Choroid plexus epithelial cell (primary cell): ENCODE measurements around a stretch of chrX.

DNA sequence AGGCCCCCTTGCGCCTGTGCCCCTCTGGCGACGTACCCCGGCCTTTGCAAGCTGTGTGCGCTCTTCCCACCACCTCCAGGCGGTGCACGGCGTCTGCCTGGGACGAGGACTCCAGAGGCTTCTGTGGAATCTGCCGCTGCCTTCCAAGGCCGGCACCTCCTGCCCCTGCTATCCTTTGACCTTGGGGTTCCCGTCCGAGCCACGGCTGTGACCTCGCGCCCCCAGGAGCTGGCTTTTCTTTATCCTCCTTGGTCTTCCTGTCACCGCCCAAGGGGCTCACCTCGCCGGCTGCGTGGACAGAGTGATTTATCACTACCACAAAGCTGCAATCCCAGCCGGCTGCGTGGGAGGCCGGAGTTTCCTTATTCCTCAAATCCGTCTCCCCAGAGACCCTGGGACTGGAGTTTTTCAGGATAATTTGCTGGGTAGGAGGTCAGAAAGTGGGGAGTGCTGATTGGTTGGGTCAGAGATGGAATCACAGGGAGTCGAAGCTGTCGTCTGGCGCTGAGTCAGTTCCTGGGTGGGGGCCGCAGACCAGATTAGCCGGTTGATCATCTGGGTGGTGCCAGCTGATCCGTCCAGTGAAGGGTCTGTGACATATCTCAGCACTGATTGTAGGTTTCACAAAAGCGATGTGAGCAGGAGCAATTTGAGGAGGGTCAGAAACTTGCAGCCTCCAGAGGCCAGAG lies 19.8 kb upstream of the PLCXD1 start:
- RRBS: 32% methylated on average over 6 of the region's 31 CpGs

- RRBS: 15% methylated on average over 12 of the region's 28 CpGs
Observed at GRCh38 chrX:274910-275721, 6.1 kb upstream of the PLCXD1 start.

DNA sequence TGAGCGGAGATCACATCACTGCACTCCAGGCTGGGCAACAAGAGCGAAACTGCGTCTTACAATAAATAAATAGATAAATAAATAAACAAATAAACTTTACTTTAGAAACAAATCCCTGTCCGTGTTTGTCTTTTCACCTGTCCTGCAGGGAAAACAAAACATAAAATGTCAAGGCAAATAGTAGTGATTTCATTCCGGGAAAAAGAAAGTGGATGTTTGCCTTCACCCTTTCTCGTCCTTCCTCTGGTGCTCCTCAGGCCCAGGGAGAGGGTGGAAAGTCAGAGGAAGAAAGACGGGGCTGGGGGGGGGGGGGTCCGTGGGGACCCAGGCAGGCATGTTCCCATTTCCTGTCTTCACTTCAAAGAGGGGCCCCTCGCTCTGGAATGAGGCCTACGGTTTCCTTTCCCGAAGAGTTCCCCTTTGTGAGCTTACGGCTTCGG lies 39.9 kb downstream of the SHOX start:
- RRBS: no CpG with 5 or more reads among the region's 13 CpGs

- RRBS: no CpG with 5 or more reads among the region's 2 CpGs
Observed at GRCh38 chrX:991289-991589, 221.2 kb downstream of the CRLF2 start.

DNA sequence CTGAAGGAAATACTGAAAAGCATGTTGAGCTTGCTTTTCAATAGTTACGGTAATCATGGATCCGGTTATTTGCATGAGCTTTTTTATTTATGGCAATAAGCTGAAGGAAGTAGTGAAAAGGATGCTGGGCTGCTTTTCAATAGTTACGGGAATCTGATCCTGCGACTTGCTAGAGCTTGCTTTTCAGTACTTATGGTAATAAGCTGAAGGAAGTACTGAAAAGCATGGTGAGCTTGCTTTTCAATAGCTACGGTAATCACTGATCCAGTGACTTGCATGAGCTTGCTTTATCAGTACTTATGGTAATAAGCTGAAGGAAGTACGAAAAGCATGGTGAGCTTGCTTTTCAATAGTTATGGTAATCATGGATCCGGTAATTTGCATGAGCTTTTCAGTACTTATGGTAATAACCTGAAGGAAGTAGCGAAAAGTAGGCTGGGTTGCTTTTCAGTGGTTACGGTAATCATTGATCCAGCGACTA lies 6.9 kb downstream of the CRLF2 start:
- RRBS: no CpG with 5 or more reads among the region's 10 CpGs

DNA sequence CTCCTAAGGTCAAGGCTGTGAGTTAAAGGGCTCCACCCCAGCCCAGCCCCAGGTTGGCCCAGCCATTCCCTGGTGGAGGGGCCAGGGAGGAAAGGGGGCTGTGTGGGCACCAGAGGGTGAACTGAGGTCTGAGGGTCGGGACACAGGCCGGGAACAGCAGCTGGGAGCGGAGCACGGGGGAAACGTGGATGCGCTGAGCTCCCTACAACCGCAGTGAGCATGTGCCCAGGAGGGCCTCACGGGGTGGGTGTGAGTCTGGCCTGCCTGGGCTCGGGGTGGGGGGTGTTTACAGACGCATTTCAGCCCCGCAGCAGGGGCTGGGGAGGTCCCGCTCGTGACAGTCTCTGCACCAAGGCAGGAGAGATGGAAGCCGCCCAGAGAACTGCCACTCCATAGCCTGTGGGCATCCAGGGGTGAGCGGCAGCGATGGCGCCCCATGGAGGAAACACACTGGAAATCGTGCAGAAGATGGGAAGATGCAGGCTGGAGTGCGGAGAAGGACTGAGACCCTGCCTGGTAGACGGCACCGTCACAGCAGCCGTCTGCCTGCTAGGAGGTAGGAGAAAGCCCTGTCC lies 9.8 kb upstream of the SLC25A6 start:
- RRBS: no CpG with 5 or more reads among the region's 22 CpGs

GRCh38 chrX:1453837-1454104 lies 1.1 kb upstream of the ASMTL start:
- RRBS: no CpG with 5 or more reads among the region's 17 CpGs

DNA sequence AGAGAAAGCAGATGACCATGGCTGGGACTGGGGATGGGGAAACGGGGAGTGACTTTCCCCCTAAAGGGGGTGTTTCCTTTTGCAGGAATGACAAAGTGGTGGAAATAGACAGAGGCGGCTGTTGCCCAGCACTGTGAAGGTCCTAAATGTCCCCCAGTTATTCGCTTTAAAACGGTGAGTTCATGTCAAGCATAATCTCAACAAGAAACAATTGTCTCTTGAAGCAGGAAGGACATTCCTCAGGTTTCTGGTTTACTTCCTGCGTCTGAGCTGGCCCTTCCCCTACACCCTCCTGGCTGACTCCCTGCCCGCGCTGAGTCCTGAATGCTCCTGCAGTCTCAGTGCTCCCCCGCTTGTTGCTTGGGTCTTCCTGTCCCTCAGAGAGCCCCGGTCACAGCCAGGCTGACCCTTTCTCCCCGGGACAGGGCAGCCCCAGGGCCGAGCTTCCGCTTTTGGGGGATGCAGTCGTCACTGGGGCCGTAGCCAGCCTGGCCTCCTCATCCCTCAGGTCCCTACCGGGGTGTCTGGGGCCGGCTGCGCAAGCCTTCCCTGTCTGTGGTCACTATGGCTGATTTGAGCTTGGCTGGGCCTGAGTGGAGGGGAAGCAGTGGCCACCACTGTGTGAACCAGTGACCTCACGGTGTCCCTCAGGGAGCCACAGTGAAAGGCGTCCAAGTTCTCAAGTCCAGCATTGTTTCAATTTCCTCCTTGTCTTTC lies 34.0 kb upstream of the ASMTL start:
- RRBS: 36% methylated on average over 4 of the region's 19 CpGs

DNA sequence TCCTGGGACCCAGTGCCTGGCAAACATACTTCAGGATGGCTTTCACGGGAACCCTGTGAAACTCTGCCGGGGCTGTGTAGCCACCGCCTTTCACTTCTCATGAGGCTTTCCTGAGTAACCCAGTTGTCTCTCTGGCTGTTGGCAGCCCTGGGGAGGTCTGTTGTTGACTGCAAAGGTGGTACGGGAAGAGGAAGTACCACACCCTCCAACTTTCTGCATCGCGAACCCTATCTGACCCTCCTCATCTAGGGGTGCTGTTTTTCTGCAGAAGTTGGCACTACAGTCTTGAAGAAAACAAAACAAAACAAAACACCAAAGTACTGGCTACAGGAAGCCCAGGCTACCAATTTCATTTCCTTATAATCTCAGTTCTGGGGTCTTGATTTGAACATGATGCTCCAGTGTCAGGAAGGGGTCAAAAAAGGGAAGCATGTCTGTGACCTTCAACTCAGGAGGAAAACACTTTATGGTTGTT lies 18.0 kb upstream of the P2RY8 start:
- RRBS: no CpG with 5 or more reads among the region's 6 CpGs

GRCh38 chrX:1835109-1835603 lies 220.3 kb downstream of the ASMT start:
- RRBS: no CpG with 5 or more reads among the region's 6 CpGs

DNA sequence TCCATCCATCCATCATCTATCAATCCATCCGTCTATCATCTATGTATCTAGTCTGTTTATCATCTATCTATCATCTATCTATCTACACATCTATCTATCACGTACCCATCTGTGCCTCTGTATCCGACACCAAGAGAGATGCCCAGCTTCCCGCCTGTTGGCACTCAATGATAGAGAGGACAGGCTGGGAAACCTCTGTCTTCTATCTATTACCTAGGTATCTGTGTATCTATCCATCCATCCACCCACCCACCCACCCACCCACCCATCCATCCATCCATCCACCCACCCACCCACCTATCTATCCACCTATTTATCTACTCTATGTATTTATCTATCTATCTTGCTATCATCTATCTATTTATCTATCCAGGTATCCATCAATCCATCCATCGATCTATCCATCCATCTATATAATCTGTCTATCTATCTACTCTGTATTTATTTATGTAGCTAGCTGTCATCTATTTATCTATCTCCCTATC lies 307.3 kb downstream of the DHRSX start:
- RRBS: no CpG with 5 or more reads among the region's 5 CpGs

GRCh38 chrX:2489340-2489725 lies 11.4 kb downstream of the DHRSX start:
- RRBS: no CpG with 5 or more reads among the region's 16 CpGs

GRCh38 chrX:2593772-2594167 lies 93.0 kb upstream of the DHRSX start:
- RRBS: no CpG with 5 or more reads among the region's 5 CpGs

- RRBS: no CpG with 5 or more reads among the region's 6 CpGs
Observed at GRCh38 chrX:2615637-2616122, 75.4 kb upstream of the CD99 start.

- RRBS: no CpG with 5 or more reads among the region's 38 CpGs
Observed at GRCh38 chrX:2689960-2690825, 902 bp upstream of the CD99 start.

DNA sequence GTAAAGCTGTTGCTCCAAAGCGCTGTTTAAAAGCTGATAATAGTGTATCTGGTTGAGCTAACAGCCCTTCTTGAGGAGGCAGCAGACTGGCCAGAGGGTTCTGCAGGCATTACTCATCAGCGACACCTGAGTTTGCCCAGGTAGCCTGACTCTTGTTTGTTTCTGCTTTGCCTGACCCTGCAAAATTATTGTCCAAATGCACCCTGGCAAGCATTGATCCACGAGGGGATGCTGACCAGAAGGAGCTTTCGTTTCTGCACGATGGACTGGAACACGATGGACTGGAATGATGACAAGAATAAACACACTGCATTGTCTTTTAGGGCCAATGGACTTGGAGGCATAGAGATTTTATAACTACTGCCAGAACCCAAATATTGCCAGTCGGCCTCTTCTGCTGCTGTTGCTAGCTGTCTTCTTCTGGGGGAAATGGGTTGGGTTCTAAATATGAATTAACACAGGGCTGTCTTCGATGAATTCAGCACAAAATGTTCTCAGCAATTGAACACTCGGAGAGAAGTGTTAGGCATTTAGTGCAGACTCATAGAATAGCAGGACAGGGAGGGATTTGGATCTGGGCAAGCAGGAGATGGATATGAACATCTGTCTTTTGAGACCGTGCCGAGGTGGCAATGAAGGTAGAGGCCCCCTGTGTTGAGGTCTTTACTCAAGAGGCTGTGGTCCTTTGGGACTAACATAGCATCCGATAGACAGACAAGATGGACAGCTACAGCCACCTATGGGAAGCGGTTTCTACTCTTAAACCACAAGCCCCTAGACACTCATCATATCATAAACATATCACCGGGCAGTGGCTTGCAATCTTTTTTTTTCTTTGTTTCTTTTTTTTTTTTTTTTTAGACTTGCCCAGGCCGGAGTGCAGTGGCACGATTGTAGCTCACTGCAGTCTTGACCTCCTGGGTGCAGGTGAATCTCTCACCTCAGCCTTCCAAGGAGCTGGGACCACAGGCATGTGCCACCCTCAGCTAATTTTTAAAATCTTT lies 6.6 kb downstream of the CD99 start:
- RRBS: no CpG with 5 or more reads among the region's 16 CpGs

DNA sequence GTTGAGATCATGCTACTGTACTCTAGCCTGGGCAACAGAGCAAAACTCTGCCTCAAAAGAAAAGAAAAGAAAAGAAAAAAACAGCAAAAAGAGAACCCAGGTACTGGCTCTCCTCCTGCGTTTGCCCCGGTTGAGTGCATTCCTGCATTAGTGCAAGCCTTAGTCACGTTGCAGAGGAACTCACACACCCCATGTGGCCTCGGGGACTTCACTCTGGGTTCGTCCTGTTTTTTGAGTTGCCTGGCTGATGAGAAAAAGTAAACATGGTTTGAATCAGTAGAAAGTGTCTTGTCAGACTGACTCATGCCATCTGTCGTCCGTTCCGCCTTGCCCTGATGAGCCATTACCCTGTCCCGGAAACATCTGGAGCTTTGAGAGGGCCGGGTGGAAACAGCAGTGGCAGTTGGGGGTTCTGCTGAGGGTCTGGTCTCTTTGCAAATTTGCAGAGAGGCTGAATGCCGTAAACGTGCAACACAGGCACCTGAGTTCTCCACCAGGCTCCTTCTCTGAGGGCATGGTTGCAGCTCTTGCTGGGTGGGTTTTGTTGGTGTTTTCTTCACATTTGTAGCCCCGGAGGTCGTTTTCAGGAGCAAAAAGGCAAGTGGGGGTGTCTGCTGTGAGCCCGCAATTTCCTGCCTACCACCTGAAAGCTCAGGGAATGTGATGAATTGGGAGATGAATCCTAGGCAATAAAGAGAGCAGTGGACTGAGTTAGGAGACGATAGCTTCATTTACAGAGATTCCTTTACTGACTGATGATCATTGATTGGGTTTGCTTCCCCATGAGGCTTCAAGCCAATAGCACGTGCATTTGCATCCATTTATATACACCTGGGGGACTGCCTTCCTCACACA lies 16.4 kb downstream of the CD99 start:
- RRBS: no CpG with 5 or more reads among the region's 17 CpGs

GRCh38 chrX:2767382-2767978 lies 15.6 kb downstream of the XG start:
- RRBS: no CpG with 5 or more reads among the region's 19 CpGs

GRCh38 chrX:2898642-2899363 lies 30.3 kb downstream of the ARSD start:
- RRBS: no CpG with 5 or more reads among the region's 18 CpGs

DNA sequence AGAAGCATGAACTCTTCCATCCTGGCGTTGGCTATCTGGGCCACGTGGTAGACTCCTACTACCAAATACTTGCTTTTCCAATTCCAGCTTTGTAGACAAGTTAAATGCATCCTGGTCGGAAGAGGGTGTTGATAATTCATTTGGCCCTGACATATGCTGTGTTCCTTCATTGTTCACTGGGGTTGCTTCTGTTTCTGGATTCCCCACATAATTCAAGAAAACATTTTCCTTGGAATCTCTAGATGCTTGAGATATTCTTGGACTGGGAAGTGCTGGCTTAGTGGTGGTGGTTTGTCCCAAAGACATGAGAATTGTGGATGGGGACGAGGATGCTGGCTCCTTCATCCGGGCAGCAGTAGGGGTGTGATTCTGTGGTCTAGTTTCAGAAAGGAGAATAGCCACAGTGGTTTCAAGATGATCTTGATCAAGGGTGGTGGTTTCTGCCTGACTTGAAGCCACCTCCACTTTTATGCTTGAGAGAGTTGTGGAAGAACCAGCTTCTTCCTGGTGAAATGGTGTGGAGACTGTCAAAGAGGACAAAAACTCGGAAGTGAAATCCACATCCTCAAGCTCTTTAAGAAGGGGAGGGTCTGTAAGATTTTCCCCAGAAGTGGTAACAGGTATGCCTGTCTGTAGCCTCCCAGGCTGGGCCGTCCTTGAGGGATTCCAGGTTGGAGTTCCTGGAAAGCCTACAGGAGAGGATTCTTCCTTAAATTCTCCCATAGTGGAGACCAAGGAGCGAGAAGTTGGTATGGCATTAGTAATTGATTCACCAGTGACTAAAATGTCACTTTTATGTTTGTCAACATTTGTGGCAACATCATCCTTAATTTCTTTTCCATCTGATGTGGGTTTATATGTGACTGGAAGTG lies 25.3 kb downstream of the MXRA5 start:
- RRBS: no CpG with 5 or more reads among the region's 8 CpGs